Measurements from ENCODE around the gene TOMM70.

GRCh38 chr3:99674044-99674925, 35.9 kb downstream of the COL8A1 start:
- PRO-cap = no peak

GRCh38 chr3:100041014-100041146, 73.4 kb downstream of the FILIP1L start:
- PRO-cap = no peak

DNA sequence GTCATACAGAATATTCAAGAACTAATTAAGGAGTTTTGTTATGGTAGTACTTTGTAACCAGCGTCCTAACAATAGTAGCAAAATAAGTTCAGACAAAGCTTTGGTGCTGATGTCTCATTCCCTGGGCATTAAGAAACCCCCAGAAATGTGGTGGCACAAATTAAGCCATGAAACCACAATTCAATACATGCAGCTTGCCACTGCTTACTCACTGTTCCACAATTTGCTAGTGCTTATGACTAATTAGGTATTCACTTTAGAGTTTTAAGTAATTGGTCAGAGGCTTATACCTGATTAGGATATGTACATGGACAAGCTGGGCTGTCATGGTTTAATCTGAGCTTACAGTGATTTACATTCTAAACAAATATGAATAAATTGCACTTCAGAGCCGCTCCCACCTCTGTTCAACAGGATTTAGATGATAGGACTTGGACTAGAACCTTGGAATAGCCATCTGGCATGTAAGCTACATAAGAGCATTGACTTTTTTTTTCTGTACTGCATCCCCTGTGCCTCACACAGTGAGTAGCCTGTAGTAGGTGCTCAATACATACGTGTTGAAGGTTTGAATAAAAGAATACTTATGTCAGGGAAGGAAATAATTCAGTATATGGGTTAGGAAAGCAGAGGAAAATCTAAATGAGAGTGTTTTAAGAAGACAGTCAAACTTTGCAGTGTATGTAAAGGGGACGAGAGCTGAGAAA, 9.0 kb downstream of the TBC1D23 start:
- PRO-cap = no peak

DNA sequence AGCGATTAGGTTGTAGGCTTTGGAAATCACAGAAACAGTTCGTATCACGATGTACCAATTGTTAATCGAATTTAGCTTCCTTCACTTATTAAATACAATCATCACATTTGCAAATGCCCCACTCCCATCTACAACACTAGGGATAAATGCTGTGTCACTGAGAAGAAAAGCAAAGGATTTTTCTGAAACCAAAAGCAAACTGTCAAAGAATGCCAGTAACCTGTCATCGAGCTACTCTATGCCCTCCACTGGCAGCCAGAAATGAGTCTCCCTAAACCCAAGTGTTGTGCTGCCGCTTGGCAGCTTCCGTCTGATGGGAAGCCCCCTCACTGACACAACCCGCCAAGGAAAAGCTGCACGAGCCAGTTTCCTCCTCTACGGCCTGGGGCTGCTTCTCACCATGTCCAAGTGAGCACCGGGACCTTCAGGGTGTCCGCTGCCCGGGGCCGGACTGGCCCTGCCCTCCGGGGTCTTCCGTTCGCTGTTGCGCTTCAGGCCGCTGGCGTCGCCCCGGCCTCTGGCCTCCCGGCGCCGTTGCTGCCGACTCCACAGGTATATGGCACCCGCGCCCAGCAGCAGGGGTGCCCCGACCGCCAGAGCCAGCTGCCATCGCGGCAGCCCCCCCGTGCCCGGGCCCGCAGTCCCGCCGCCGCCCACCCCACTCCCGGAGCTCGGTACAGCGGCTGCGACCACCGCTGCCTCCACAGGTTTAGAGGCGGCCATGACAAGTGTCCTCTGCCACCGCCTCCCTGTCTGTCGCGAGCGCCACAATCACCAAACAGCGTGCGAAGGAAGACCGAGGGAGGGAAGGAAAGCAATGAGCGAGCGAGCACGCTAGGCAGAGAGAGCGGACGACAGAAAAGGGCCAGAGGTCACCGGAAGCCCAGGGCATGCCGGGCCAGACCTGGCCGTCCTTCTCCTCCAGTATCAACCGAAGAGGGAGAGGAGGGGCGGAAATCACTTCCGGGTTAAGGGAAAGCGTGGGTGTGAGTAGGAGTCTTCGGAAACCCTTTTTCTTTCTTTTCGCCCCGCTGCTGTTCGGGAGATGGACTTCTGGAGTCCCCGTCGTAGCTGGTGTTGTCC, at the start of gene TOMM70:
TOMM70 (minus strand) TSS at position 863 of the 1,083 bp plus-strand sequence.
- PRO-cap = bidirectional peak, plus-strand start at position 960 of the sequence, minus-strand start at position 853 of the sequence

GRCh38 chr3:100401662-100402300, 442 bp downstream of the LNP1 start:
- PRO-cap = bidirectional peak, plus-strand start at chr3:100401889, minus-strand start at chr3:100401815; unidirectional peak, minus-strand start at chr3:100401996

DNA sequence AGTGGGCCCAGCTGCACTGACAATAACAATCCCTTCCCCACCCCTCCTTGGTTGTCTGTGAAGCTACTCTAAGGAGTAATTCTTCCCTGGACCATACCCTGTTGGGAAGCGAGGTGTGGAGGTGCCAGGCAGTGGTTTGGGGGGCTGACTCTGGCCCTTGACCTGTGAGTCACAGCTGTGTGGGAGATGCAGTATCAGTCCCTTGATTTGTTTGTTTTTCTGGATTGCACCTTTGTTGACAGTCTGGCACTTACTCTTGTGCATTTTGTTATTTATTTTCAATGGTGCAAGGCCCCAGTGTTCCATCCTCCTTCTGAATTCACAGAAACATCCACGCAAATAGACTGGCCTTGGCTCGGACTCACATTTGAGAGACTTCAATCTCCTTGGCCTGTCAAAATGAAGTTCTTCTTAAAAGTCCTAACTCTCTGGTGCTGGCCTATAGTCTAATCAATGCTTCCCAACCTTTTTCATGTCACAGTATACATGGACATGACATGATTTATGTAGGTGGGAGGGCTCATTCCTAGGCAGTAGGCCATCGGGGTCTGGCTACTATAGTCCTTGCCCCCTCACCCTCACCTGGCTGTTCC, 29.8 kb downstream of the TMEM45A start:
- PRO-cap = no peak

- PRO-cap = no peak
These were observed 47.8 kb upstream of the ADGRG7 start for GRCh38 chr3:100561487-100562158.

DNA sequence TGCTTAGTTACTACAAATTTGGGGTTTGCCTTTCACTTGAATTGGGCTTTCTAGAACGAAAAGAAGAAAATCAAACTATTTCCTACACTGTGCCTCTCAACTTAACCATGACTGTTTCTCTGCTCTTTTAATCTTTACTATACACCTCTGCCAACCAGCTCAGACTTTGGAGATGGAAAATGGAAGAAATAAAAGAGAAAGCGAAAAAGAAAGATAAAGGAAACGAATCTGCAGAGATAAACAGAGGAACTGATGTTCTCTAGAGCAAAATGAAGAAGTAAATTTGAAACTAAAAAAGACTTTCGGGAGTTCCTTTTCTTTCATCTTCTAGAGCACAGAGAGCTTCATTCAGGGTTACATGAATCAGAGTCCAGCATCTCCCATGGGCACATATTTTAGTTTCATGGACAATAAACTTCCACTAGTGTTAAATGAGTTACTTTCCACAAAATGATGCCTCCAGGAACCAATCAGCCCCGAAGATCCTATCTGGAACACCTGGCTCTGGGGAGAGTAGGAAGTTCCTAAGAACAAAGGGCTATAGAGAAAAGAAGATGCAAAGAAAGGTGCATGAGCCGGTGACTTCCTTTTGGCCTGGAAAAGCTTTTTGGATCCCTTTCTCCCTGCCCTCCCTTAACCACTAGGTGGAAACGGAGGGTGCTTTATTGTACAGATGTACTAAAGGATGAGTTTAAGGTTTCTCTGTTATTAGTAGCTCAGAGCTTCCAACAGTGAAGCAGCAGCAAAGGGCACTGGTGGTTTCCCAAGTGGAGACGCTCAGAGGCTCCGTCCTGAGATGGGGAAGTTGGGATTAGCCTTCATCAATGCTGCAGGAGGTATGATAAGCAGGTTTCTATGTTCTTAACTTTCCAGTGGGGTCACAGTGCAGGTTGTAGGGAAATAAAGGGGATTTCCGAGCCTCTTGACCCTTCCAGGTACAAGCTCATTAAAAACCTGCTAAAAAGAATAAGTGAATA, 6.1 kb upstream of the ADGRG7 start:
- PRO-cap = no peak

GRCh38 chr3:100914287-100914847, 78.9 kb downstream of the ABI3BP start:
- PRO-cap = no peak

DNA sequence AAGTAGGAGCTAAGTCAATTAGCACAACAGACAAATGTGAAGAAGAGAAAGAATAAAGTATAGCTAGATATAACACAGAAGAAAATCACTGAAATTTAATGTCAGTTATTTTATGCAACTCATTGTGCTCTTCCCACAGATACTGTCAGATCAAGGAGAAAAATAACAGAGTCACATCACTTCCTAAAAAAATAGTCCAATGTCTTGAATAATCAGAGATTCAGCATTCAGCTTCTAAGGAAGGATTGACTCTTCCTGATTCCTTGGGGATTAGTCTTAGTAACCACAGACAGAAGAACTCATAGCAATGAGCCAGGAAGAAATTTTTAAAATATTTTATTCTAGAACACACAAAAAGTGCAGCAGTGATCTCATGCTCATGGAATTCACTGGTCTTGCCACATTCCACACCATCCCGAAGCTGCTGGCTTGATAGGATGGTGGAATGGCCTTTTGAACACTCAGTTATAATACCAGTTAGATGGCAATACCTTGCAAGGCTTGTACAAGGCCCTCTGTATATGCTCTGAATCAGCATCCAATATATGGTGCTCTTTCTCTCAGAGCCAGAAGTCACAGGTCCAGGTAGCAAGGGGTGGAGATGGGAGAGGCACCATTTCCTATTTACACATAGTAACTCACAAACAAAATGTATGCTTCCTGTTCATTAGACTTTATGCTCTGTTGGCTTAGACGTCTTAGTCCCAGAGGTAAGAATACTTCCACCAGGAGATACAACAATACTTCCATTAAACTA, 43.0 kb upstream of the ABI3BP start:
- PRO-cap = no peak

DNA sequence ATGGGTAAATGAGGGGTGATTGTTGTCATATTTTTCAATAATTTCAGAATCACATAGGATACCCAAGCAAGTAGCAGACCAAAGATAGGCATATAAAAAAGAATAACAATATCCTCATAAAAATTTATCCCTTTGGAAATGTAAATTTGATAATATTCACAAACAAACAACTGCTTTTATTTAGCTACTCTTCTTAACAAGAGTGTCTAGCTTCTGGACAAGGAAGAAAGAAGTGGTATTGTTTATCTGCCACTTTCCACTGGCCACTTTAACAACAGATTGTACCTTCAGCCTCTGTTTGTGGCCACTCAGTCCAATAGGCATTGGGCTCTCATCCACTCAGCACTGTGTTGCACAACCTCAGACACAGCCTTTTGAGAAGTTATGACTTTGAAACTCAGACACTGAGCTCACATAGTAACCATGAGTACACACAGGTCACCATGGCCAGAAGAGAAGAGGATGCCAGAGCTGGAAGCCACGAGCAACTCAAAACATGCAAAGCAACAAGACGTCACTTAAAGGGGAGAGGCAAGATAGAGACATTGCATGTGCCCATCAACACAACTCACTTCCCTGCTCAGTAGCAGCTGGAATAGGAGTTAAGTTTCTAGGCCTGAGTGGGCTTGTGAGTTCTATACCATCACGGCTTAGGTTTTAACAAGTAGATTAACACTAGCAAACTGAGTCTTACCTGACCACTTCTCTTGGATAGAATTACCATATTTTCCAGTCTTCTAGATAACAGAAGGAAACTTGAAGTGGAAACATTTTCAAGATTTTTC, 103.7 kb downstream of the IMPG2 start:
- PRO-cap = no peak

- PRO-cap = no peak
These were observed 193 bp upstream of the IMPG2 start for GRCh38 chr3:101320618-101320918.

DNA sequence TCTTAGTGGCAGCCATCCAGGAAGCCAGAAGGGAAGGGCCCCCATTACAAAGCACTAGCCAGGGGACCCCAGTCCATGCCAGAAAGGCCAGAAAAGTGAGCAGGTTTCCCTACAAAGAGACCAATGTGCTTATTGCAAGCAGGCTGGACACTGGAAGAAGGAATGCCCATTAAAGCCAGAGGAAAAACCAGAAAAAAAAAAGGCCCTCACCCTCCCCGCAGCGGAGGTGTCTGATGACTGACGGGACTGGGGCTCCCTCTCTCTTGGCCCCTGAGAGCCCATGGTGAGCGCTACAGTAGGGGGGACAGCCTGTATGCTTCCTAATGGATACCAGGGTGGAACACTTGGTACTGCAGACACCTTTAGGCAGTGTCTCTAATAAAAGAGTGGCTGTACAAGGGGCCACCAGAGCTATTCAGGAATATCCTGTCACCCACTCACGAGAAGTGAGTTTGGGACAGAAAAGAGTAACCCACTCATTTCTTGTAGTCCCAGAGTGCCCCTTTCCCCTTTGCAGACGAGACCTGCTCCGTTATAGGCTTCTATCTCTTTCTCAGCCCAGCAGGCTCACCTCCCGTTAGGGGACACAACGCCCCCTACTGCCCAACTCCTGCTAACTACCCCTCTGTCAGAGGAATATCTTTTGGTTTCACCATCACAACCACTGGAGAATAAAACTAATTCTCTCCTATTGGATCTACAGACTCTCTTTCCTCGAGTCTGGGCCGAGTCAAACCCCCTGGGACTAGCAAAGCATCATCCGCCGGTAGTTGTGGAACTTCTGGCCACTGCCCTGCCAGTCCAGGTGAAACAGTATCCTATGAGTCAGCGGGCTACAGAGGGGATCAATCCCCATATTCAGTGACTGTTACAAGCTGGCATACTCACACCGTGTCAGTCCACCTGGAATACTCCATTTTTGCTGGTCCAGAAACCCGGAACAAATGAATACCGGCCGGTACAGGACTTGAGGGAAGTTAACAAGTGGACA, 40.8 kb downstream of the ZBTB11 start:
- PRO-cap = no peak

DNA sequence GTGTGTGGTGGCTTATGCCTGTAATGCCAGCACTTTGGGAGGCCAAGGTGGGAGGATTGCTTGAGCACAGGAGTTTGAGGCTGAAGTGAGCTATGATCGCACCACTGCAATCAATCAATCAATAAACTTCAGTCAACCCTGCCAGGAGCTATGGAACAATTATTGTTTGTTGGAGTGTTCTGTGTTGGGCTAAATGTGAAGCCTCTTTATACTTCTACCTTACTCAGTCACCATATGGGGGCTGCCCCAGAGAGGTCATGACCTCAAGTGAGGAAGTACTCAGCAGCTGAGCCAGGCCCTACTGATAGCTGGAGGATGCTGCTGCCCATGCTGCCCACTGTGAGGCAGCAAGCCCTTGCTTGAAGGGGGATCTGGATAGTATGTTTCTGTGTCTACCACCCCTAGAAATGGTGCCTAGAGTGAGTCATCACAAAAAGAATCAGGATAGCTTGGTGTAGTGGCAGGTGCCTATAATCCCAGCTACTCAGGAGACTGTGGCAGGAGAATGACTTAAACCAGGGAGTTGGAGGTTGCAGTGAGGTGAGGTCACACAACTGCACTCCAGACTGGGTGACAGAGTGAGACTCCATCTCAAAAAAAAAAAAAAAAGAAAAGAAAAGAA, 4.4 kb upstream of the RPL24 start:
- PRO-cap = no peak

DNA sequence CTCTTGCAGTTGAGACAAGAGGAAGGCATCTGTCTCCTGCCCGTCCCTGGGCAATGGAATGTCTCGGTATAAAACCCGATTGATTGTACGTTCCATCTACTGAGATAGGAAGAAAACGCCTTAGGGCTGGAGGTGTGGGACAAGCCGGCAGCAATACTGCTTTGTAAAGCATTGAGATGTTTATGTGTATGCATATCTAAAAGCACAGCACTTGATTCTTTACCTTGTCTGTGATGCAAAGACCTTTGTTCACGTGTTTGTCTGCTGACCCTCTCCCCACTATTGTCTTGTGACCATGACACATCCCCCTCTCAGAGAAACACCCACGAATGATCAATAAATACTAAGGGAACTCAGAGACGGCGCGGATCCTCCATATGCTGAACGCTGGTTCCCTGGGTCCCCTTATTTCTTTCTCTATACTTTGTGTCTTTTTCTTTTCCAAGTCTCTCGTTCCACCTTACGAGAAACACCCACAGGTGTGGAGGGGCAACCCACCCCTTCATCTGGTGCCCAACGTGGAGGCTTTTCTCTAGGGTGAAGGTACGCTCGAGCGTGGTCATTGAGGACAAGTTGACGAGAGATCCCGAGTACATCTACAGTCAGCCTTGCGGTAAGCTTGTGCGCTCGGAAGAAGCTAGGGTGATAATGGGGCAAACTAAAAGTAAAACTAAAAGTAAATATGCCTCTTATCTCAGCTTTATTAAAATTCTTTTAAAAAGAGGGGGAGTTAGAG, 6.0 kb upstream of the RPL24 start:
- PRO-cap = no peak

GRCh38 chr3:101793514-101793731, 14.4 kb downstream of the NXPE3 start:
- PRO-cap = no peak

- PRO-cap = no peak
These were observed 15.8 kb upstream of the NFKBIZ start for GRCh38 chr3:101833514-101833885.

DNA sequence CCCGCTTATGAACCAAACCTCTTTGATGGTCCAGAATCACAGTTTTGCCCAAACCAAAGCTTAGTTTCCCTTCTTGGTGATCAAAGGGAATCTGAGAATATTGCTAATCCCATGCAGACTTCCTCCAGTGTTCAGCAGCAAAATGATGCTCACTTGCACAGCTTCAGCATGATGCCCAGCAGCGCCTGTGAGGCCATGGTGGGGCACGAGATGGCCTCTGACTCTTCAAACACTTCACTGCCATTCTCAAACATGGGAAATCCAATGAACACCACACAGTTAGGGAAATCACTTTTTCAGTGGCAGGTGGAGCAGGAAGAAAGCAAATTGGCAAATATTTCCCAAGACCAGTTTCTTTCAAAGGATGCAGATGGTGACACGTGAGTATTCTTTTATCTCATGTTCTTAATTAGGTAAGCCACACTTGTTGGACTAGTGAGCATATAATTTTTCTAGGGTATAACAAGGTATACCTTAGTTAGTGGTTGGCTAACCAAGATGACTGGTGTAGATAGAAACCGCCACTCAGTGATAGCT, 4.2 kb downstream of the NFKBIZ start:
- PRO-cap = no peak

DNA sequence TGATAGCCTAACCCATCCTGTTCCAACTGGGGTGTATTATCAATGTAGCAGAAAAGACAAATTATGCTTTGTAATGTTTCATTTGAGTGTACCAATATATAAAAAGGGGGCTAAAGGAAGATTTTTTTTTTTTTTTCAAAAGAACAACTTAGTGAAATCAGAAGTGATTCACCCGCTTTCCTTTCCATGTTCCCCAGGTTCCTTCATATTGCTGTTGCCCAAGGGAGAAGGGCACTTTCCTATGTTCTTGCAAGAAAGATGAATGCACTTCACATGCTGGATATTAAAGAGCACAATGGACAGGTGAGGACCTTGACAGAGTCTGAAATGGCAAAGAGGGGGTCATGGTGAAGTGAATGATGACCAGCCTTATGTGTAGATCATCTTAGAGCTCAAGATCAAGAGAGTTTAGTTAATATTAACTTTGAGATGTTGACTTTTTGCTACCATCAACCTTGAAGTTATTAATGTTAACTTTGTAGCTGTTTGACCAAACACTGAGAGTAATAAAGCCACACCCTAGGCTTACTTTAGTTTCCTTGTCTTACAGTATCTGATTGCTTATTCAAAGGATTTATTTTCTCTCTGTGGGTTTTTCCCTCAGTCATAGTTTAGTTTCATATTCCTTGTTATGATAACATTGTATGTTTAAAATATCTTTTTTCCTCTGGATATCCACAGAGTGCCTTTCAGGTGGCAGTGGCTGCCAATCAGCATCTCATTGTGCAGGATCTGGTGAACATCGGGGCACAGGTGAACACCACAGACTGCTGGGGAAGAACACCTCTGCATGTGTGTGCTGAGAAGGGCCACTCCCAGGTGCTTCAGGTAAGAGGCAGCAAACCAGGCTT, 5.3 kb downstream of the NFKBIZ start:
- PRO-cap = bidirectional peak, plus-strand start at position 760 of the sequence, minus-strand start at position 328 of the sequence

GRCh38 chr3:101964708-101965179, 115.4 kb downstream of the NFKBIZ start:
- PRO-cap = no peak

All from Calu3 (cell line).